Uterus (tissue), 7 donors: ENCODE measurements around a stretch of chr10.

- PRO-cap, 4 experiments = no peak in any of the 4 experiments
- RAMPAGE, long total RNA, 2 experiments = no peak in any of the 2 experiments
- RRBS = no CpG with 5 or more reads among the region's 17 CpGs
Observed at GRCh38 chr10:30039756-30040517, 19.4 kb downstream of the JCAD start.

GRCh38 chr10:30048868-30049465 is 10.4 kb downstream of the JCAD start:
- PRO-cap, 4 experiments = no peak in any of the 4 experiments
- RAMPAGE, long total RNA, 2 experiments = no peak in any of the 2 experiments
- RRBS = no CpG with 5 or more reads among the region's 14 CpGs

DNA sequence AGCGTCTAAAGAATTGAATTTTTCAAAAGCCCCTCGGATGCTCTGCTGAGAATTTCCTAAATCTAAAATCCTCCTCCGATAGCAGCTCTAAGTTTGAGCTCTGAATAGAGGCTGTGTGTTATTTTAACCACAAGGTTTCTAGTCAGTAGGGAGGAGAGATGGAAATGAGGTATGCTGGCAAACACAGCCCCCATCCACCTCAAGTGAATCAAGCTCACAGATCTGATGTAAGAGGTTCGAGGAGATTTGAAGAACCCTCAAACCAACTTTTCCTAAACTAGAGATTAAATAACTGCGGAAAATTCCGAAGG is 56.0 kb upstream of the JCAD start:
- PRO-cap, 4 experiments = no peak in any of the 4 experiments
- RAMPAGE, long total RNA, 2 experiments = no peak in any of the 2 experiments
- RRBS = no CpG with 5 or more reads among the region's 6 CpGs

DNA sequence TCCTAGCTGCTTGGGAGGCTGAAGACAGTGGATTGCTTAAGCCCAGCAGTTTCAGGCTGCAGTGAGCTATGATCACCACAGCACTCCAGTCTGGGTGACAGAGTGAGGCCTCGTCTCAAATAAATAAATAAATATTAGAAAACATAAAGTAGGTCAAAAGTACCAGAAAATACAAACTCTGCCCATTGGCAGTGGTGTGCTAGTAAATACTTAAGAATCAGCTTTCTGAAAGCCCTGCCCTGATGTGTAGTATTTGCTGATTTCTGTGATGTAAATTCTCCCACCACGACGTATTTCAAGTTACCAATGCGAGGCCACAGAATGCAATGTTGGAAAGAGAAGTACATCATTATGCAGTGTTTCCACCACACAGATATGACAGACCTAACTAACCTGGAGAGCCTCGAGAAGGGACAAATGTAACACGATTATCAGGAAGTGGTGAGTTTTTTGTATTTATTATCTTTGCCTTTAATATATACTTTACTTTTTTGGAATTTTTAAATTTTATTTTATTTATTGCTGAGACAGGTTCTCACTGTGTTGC is 11.7 kb upstream of the MAP3K8 start:
- PRO-cap, 4 experiments = no peak in any of the 4 experiments
- RAMPAGE, long total RNA, 2 experiments = no peak in any of the 2 experiments
- RRBS = no CpG with 5 or more reads among the region's 6 CpGs

- PRO-cap, 4 experiments = peak in 4 of 4 experiments; most common plus-strand start chr10:30437683 (in 2); most common minus-strand start chr10:30437276 (in 1)
- RAMPAGE, long total RNA, 2 experiments = no peak in any of the 2 experiments
- RRBS = no CpG with 5 or more reads among the region's 17 CpGs
Observed at GRCh38 chr10:30436920-30437911, 3.2 kb downstream of the MAP3K8 start.

DNA sequence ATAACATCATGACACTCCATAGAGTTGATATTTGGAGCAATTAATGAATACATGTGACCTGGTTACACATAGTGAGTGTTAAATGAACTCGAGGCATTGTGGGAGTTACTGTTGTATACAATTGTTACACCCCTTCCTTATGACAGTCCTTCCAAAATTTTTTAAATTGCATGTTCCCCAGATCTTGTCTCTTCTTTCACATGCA is 9.2 kb downstream of the MAP3K8 start:
- PRO-cap, 4 experiments = no peak in any of the 4 experiments
- RAMPAGE, long total RNA, 2 experiments = no peak in any of the 2 experiments
- RRBS = no CpG with 5 or more reads among the region's 1 CpG

- PRO-cap, 4 experiments = no peak in any of the 4 experiments
- RAMPAGE, long total RNA, 2 experiments = no peak in any of the 2 experiments
- RRBS = no CpG with 5 or more reads among the region's 10 CpGs
Observed at GRCh38 chr10:30455519-30456264, 21.7 kb downstream of the MAP3K8 start.

- PRO-cap, 4 experiments = no peak in any of the 4 experiments
- RAMPAGE, long total RNA, 2 experiments = no peak in any of the 2 experiments
- RRBS = no CpG with 5 or more reads among the region's 8 CpGs
Observed at GRCh38 chr10:30458038-30458322, 24.0 kb downstream of the MAP3K8 start.

DNA sequence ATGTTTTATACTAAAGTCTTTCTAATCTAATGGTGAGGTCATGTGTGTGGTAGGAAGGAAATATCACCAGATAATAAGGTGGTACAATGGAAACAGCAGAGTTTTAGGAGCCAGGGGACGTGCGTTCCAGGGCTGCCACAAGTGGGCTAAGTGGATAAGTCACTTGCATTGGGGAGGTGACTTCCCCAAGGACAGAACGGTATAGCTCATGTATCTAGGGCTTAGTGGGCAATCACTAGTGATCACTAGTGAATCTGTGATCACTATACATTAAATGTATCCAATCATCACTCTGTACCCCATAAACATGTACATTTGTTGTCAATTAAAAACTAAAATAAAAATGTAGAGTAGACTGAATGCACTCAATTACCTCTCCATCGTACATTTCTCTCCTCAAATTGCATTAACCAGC is 15.1 kb upstream of the LYZL2 start:
- PRO-cap, 4 experiments = no peak in any of the 4 experiments
- RAMPAGE, long total RNA, 2 experiments = no peak in any of the 2 experiments
- RRBS = no CpG with 5 or more reads among the region's 4 CpGs

- PRO-cap, 4 experiments = no peak in any of the 4 experiments
- RAMPAGE, long total RNA, 2 experiments = no peak in any of the 2 experiments
- RRBS = no CpG with 5 or more reads among the region's 24 CpGs
Observed at GRCh38 chr10:30704530-30705663, 75.3 kb upstream of the LYZL2 start.

DNA sequence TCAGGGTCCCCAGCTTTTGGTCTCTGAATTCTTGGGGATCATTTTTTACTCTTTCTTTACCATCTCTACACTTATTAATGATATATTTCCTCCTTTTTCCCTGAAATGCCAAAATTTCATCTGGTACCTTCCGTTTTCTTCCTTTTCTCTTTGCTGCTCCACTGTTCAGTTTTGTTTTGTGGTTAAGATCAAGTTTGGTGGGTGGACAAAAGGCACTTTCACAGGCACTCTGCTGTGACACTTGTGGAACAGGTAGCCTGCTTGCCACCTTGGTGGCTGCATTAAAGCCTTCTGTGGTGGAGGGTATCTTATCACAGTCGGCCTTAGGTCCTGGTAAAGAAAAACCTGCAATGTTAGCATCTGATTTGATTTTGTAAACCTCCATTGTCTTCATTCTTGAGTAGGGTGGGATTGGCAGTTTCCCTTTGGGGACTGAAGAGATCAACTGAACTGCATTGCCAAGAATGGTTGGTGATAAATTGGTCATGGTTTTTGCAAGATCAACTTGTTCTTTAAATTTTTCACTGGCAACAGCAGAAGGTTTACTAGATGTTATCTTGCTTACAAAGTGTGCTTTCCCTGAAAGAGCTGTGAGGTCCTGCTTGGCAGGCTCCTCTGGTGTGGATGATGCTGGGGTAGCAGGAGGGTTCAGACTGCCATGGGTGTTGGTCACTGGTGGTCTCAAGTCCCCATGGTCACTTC is 182.4 kb downstream of the ZNF438 start:
- PRO-cap, 4 experiments = no peak in any of the 4 experiments
- RAMPAGE, long total RNA, 2 experiments = no peak in any of the 2 experiments
- RRBS = no CpG with 5 or more reads among the region's 2 CpGs

- PRO-cap, 4 experiments = no peak in any of the 4 experiments
- RAMPAGE, long total RNA, 2 experiments = no peak in any of the 2 experiments
- RRBS = no CpG with 5 or more reads among the region's 6 CpGs
Observed at GRCh38 chr10:31011341-31011899, 20.2 kb downstream of the ZNF438 start.

GRCh38 chr10:31071039-31072163 is 39.7 kb upstream of the ZNF438 start:
- PRO-cap, 4 experiments = no peak in any of the 4 experiments
- RAMPAGE, long total RNA, 2 experiments = no peak in any of the 2 experiments
- RRBS = no CpG with 5 or more reads among the region's 8 CpGs

DNA sequence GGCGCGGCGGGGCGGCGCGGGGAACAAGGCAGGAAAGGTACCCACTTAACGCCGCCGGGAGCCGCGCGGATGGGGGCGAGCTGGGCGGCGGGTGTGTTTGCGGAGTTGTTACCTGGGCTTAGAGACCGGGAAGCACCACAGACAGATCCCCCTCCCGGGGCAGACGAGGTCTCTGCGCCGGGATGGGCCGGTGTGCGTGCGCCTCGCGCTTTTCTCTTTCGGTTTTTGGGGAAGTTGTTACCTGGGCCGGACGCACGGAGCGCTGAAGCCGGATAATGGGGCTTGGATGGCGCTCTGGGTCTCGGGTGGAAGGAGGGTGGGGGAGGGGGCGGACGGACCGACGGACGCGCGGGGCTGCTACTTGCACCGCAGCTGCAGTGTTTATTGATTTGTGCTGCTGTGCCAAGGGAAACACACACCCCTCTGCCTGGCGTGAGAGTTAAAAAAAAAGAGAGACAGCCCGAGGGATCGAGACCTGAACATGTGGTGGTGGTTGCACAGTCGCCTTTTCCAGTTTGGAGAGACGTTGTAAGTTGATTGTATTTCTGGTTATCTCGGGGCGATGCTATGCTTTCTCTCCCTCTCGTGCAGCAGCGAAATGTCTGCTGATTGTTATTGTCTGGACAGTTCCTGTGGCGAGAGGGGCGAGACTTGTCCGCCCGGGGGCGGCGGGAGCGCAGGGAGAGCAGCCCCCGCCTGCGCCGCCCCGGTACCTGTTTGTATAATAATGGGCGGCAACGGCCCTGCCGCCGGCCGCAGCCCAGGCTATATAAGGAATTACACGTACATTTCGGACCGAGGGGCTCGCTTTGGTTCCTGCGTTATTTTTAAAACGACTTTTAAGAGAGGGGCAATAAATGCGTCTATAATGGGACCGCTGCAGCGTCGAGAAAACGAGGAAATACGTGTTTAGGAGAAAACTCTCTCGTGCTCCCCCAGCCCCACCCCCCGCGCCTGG is 1.4 kb downstream of the ZEB1 start:
- PRO-cap, 4 experiments = peak in 4 of 4 experiments; most common plus-strand start position 314 of the sequence (in 2); most common minus-strand start position 719 of the sequence (in 4)
- RAMPAGE, long total RNA, 2 experiments = no peak in any of the 2 experiments
- RRBS = 2% methylated on average over 26 of the region's 82 CpGs

DNA sequence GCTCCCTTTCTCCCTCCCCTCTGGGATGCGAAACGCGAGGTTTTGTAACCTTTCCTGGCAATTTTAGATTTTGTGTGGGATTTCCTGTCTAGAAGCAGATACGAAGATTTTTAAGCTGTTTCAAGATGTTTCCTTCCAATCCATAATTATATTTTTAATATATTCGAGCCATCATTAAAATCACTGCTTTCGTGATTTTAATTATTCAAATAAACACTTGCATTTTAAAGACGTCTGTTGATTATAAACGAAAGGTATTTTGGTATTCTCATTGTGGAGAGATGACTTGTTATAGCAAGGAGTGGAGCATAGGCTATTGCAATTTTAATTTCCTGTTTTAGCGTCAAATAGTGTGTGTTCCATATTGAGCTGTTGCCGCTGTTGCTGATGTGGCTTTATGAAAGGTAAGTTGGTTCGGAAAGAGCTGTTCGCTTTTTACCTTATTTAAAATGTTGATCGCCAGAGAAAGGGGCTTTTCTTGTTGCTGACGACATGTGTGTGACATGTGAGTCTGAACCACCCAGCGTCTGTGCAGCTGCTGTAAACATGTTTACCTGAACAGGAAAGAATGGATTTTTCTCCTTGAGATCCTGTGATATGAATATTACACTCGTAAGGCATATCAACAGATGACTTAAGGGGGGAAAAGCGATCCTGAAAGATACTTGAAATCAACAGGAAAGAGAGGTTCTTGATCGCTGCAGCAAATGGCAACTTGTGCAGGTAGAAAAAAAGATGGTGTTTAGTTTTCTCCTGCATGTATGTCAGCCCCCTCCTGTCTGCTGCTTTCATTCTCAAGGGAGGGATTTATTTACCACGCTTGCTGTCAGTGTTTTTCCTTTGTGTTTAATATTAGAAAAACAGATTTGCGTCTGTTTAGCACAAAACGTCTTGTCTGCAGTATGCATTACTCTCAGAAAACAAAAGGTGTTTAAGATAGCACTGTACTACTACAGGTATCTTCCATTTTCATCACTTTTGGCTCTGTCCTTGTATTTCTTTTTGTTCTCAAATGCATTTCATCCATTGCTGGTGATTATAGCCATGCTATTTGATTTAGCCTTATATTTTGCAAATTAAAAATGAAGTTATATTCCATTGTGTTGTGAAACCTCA is 2.5 kb downstream of the ZEB1 start:
- PRO-cap, 4 experiments = peak in 3 of 4 experiments; most common plus-strand start position 73 of the sequence (in 3); most common minus-strand start position 399 of the sequence (in 2)
- RAMPAGE, long total RNA, 2 experiments = no peak in any of the 2 experiments
- RRBS = no CpG with 5 or more reads among the region's 21 CpGs

- PRO-cap, 4 experiments = no peak in any of the 4 experiments
- RAMPAGE, long total RNA, 2 experiments = no peak in any of the 2 experiments
- RRBS = no CpG with 5 or more reads among the region's 3 CpGs
Observed at GRCh38 chr10:31631050-31631584, 297.5 kb downstream of the ARHGAP12 start.

GRCh38 chr10:31702154-31702414 is 226.5 kb downstream of the ARHGAP12 start:
- PRO-cap, 4 experiments = no peak in any of the 4 experiments
- RAMPAGE, long total RNA, 2 experiments = no peak in any of the 2 experiments
- RRBS = no CpG with 5 or more reads among the region's 1 CpG

- PRO-cap, 4 experiments = no peak in any of the 4 experiments
- RAMPAGE, long total RNA, 2 experiments = no peak in any of the 2 experiments
- RRBS = no CpG with 5 or more reads among the region's 6 CpGs
Observed at GRCh38 chr10:31706853-31707228, 221.8 kb downstream of the ARHGAP12 start.

DNA sequence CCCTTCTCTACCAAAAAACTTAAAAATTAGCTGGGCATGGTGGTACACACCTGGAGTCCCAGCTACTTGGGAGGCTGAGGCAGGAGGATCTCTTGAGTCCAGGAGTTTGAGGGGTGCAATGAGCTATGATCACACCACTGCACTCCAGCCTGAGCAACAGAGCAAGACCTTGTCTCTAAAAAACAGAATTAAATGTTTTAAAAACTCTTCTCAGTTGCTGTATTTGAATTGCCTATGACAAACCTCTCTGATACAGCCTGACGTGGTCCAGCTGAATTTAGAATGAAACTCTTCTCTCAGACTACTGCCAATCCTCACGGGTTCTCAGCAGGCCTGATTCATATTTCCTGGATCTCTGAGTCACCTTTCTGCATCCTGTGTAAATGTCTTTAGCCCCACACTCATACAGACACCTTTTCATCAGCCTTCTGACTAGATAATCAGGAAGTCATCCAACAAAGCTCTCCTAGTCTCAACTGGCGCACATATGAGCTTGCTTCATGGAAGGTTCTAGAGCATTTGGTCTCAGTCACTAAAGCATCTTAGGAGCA is 183.1 kb downstream of the ARHGAP12 start:
- PRO-cap, 4 experiments = peak in 1 of 4 experiments; most common minus-strand start position 284 of the sequence (in 1)
- RAMPAGE, long total RNA, 2 experiments = no peak in any of the 2 experiments
- RRBS = no CpG with 5 or more reads among the region's 3 CpGs

- PRO-cap, 4 experiments = no peak in any of the 4 experiments
- RAMPAGE, long total RNA, 2 experiments = no peak in any of the 2 experiments
- RRBS = no CpG with 5 or more reads among the region's 4 CpGs
Observed at GRCh38 chr10:32381291-32381625, 34.3 kb upstream of the EPC1 start.